ENCODE results near the gene TCL1A.

DNA sequence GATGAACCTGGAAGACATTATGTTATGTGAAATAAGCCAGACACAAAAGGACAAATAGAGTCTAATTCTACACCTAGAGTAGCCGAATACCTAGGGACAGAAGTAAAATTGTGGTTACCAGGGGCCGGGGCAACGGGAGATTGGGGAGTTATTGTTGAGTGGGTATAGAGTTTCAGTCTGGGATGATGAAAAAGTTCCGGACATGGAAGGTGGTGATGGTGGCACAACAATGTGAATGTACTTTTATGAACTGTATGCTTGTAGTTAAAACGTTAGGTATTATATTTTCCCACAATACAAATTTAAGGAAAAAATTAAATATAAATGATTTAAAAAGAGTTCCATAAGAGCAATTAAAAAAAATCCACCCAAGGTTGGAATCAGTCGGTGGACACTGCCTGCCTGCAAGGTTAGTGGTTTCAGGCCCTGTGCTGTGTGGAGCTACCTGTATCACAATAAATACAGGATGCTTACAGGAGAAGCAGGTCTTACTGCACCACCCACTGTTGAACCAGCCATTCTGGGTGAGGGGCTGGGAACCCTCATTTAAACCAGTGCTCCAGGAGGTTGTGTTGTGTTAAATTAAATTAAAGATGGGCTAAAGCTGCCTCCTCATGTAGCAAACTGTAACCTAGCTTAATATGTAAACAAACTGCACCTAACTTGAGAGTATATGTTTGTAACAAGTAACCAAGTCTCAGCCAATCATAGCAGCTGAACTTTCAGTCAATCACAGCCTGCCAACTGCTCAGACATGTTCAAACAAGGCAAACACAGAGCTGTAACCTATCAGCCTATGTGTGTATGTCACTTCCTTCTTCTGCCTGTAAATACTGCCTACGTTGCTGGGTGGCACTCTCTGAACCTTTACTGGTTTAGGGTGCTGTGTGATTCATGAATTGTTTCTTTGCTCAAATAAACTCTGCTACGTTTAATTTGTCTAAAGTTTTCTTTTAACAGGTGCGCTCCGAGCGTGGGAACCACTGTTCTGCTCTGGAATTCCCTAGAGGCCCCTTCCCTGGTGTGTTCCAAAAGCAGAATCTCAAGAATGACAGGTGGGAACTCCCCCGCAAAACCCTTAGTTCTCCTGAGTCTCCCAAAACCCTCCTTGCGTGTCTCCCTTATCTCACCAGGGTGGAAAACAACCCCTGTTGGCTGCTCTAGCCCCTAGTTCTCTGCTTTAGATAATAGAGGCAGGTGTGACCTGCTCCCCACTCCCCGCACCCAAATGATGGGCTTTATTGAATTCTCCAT is 3.0 kb downstream of the SERPINA6 start:
- RRBS: no CpG with 5 or more reads among the region's 14 CpGs

DNA sequence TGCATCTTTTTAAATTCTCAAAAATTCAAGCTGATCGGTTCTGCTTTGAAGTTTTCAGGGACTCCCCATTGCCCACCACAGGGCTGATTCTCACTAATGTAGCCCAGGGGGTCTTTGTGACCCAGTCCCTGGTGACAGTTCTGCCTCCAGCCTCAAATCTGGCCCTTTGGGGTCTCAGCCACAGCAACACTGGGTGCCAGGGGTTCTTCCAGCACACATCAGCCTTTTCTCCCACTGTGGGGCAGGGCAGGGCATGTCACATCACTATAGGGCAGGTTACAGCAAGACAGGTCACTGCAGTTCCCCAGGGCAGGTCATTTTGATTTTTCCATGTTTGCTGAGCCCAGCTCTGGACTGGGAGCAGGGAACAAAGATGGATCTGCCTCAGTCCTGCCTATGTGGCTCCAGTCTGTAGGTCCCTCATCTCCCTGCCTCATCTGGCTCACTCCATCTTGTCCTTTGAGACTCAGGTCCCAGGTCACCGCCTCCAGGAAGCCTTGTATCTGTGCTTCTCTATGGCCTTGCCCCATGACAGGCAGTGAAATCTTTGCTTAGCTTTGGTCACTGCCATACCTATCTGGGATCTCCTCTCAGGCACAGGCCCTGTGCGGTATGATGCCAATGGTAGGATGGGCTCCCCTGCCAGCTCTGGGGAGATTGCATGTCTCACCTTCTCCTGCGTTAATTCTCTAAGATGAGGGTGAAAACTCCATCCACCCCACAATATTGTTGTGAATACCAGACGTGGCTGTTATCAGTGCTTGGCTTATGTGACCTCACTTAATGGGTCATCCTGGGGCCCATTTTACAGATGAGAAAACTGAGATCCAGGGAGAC is 1.7 kb downstream of the SERPINA6 start:
- RRBS: no CpG with 5 or more reads among the region's 5 CpGs

DNA sequence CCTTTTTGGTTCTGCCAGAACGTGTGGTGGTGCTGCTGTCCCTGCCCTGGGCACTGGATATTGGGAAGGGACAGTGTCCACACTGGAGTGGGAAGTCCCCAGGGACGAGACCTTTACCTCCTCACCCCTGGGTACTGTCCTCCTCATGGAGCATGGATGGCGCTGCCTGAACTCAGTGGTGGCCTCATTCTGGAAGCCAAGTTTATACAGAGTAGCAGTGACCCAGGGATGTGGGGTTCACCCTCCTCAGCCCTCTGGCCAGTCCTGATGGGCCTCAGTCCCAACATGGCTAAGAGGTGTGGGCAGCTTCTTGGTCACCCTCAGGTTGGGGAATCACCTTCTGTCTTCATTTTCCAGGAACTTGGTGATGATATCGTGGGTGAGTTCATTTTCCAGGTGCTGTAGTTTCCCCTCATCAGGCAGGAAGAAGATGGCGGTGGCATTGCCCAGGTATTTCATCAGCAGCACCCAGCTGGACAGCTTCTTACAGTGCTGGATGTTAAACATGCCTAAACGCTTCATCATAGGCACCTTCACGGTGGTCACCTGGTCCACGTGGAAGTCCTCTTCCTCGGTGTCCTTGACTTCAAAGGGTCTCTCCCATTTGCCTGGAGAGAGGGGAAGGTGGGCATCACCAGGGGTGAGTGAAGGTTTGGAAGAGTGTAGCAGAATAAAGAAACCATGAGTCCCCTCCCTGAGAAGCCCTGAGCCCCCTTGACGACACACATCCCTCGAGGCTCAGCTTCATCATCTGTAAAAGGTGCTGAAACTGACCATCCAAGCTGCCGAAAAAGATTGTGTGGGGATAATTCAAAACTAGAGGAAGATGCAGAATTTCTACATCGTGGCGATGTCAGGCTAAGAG is 7.6 kb downstream of the SERPINA1 start:
- RRBS: no CpG with 5 or more reads among the region's 14 CpGs

- RRBS: no CpG with 5 or more reads among the region's 2 CpGs
These were observed 148.5 kb downstream of the DICER1 start for GRCh38 chr14:95008885-95009084.

- RRBS: no CpG with 5 or more reads among the region's 13 CpGs
These were observed 61.1 kb downstream of the DICER1 start for GRCh38 chr14:95096002-95096939.

GRCh38 chr14:95099743-95100056 is 57.6 kb downstream of the DICER1 start:
- RRBS: no CpG with 5 or more reads among the region's 2 CpGs

DNA sequence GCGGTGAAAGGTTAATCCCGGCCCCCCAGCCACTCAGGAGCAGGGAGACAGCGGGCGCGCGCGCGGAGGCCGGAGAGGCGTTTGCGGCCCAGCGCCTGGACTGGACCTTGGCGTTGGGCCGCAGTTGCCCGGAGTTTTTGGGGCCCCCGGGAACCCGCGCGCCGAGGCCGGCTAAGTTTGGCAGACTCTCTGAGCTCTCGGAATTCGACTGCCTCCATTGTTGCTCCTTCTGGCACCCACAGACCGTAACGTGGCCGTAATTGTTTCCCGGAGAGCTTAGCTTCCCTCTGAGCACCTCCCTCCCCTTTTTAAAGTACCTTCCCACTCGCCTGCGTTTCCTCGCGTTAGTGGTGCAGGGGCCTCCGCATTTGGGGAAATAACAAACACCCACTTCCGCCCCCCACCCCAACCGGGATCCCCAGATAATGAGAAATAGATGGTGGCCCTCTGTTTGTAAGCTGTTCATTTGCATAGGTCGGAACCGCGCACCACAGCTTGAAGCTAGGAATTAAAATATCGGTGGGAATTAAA is 350 bp upstream of the DICER1 start:
- RRBS: 3% methylated on average over 20 of the region's 38 CpGs

- RRBS: no CpG with 5 or more reads among the region's 11 CpGs
These were observed 51.4 kb upstream of the DICER1 start for GRCh38 chr14:95208647-95209272.

- RRBS: no CpG with 5 or more reads among the region's 16 CpGs
These were observed 80.0 kb upstream of the DICER1 start for GRCh38 chr14:95237087-95237931.

GRCh38 chr14:95313473-95314238 is 6.1 kb downstream of the CLMN start:
- RRBS: no CpG with 5 or more reads among the region's 10 CpGs

- RRBS: no CpG with 5 or more reads among the region's 10 CpGs
These were observed 88.9 kb downstream of the SYNE3 start for GRCh38 chr14:95427402-95428087.

GRCh38 chr14:95488811-95489729 is 27.4 kb downstream of the SYNE3 start:
- RRBS: no CpG with 5 or more reads among the region's 6 CpGs

DNA sequence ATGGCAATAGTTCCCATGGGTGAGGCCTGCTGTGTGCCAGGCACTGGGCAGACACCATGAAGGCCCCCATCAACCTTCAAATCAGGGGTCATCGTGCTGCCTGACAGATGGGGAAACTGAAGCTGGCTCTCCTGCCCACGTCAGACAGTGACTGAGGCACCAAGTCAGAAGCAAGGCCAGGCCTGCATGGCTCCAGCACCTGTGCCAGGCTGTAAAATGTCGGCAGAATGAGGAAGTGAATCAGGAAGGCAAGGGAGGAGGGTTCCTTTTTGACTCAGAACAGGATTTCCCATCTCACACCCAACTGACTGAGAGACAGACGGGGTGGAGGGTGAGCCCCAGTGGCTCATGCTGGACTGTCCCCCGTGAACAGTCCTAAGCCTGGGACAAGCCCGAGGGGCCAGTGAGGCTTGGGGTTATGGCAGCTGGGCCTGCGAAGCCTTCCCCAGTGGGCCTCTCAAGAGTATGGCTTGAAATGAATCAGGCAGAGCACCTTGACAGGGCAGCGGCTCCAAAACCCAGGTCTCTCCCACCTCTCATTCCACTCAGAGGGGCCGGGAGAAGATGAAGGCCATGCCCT is 20.9 kb downstream of the SYNE3 start:
- RRBS: no CpG with 5 or more reads among the region's 9 CpGs

DNA sequence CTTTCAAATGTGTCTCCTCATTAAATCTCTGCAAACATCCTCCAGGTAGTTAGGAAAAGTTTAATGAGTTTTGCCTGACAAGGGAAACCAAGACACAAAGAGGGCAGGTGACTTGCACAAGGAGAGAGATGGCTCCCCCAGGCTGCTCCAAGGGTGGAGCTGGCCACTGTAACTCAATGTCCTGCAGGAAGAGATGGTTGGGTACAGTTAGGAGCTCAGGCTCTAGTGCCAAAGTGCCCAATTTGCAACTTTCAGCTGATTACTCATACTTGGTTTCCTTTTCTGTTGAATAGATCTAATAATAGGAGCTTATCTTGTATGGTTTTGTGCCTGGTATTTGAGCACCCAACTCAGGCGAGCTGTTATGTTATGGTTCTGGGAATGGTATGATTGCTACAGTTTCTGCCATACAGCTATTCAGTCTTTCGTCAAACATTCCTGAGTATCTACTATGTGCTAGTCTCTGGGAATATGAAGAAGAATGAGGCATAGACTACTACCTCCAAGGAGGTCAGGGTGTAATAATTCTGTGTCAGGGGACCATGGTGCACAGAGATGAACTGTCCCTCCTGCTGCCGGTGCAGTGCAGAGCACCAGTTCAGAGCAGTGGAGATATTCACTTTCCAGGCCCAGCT is 1.9 kb upstream of the SYNE3 start:
- RRBS: no CpG with 5 or more reads among the region's 3 CpGs

DNA sequence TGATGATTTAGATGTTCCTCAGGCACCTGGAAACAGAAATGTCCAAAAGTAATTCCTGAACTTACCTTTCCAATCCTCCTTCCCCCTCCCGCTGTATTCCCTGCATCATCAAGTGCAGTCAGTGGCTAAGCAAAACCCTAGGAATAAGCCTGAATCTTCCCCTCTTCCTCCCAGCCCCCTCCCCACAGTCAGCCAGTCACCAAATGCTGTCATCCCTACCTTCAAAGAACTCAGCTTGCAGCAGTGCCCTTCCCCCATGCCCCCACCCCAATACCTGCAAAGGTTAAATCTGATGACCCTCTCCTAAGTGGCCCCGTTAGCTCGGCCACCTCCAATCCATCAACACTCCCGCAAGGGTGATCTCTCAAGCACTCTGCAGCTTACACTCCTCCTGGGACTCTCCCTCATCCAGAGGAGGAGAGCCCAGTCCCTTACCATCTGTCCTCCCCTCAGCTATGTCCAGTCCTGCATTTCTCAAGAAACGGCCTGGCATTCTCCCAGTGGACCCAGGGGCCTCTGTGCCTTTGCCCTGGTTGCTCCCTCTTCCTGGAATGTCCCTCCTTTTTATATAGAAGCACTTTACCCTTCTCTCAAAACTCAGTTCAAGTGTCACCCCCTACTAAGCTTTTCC is 9.1 kb upstream of the GLRX5 start:
- RRBS: no CpG with 5 or more reads among the region's 5 CpGs

DNA sequence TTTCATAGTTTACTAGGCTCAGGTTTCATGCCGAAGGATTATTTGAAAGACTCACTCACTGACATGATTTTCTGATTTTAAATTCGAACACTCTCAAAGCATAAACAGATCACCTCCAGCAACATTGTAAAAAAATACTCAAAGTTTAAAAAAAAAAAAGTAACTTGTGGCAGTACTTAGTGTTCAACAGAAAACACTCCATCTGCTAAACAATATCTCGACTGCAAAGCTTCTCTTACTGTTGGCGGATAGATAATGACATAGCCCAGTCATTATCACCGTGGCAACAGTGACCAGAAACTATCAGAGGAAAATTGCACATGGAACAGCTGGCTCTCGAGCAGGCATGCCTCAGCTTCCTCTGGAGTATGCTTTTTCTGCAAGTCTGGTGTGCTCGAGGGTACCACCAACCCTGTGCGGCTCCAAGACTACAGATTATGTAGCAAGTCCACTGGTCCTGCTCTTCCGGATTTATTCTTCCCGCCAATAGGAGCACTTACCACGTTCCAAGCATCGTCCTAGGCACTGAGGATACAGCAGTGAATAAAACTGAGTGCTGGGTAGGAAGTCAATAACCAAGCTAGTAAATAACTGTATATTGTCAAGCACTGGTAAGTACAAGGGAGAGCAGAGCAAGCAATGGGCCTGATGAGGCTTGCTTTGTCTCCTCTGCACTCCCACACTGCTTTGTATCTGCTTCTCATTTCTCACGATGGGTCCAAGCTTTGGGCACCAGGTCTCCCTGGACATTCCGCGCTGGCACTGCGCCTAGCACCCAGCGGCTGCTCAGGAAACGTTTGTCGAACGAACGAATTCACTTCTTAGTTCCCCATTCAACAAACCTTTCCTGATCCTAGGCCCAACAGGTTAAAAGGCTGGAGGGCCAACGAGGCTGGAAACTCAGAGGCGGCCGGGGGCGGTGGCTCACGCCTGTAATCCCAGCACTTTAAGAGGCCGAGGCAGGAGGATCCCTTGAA is 1.4 kb upstream of the GLRX5 start:
- RRBS: no CpG with 5 or more reads among the region's 27 CpGs

GRCh38 chr14:95713795-95714674 is at the start of gene TCL1A:
Gene TCL1A, minus strand, starts transcription at chr14:95714125.
- RRBS: 17% methylated on average over 36 of the region's 60 CpGs

GRCh38 chr14:95725792-95726480 is 12.0 kb upstream of the TCL1A start:
- RRBS: no CpG with 5 or more reads among the region's 9 CpGs

- RRBS: no CpG with 5 or more reads among the region's 9 CpGs
These were observed 9.0 kb upstream of the C14orf132 start for GRCh38 chr14:96030068-96030714.

- RRBS: no CpG with 5 or more reads among the region's 6 CpGs
These were observed 58.0 kb downstream of the C14orf132 start for GRCh38 chr14:96097173-96097595.